A375 (cell line): ENCODE measurements around a stretch of chr6.

GRCh38 chr6:170295316-170295544, 4.4 kb upstream of the DLL1 start:
- RAMPAGE, long total RNA = no peak

DNA sequence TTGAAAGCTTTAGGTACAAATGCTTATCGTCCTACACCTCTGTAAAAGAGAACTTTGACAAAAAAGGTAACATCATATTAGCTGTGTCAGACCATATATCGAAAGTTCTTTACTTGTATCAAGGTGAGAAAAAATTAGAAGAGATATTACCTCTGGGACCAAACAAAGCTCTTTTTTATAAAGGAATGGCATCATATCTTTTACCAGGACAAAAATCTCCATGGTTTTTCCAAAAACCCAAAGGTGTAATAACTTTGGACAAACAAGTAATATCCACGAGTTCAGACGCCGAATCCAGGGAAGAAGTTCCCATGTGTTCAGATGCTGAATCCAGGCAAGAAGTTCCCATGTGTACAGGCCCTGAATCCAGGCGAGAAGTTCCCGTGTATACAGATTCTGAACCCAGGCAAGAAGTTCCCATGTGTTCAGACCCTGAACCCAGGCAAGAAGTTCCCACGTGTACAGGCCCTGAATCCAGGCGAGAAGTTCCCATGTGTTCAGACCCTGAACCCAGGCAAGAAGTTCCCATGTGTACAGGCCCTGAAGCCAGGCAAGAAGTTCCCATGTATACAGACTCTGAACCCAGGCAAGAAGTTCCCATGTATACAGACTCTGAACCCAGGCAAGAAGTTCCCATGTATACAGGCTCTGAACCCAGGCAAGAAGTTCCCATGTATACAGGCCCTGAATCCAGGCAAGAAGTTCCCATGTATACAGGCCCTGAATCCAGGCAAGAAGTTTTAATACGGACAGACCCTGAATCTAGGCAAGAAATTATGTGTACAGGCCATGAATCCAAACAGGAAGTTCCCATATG, 11.8 kb downstream of the FAM120B start:
- RAMPAGE, long total RNA = no peak

DNA sequence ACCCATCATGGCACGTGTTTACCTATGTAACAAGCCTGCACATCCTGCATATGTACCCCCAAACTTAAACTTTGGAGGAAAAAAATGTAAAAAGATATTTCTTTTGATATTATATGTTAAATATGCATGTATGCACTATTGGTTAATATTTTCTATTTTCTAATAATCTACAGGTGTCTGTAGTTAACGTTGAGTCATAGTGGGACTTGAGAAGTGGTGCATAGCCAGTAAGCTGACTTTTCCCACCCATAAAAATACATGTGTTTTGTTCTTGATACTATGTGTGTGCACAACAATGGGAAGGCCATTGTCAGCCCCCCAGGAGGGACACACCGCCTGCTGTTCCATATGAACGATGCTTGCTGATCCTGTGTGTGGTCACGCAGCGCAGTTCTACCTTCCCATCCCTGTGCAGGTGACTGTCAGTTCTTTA, 49.1 kb downstream of the FAM120B start:
- RAMPAGE, long total RNA = no peak

GRCh38 chr6:170372095-170373085, 65.8 kb downstream of the FAM120B start:
- RAMPAGE, long total RNA = no peak

GRCh38 chr6:170378291-170378846, 71.8 kb downstream of the FAM120B start:
- RAMPAGE, long total RNA = no peak